Skin of body (tissue), 2 donors: ENCODE measurements around a stretch of chr1.

DNA sequence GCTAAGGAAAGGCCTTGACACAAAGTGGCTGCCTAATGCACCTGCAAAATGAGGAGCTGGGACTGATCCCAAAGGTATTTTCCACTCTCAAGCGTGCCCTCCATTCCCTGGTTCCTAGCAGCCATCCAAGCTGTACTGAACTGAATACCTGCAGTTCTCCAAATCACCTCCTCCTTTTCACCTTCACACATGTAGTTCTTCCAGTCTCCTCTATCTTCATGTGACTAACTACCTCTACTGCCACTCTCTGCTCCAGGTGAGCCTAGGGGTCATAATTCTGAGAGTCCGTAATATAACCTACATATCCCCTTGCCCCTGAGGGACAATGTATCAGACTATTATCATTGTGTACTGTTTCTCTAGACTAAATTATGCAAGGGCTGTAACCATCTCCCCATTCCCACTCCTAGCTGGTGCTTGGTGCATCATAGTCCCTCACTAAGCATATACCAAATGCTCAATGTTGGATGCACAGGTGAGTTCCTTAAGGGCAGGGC lies 60.3 kb downstream of the PLPP3 start:
- RAMPAGE, long total RNA = no peak

GRCh38 chr1:56524000-56524715 lies 55.2 kb downstream of the PLPP3 start:
- RAMPAGE, long total RNA = no peak

GRCh38 chr1:56531284-56531684 lies 48.1 kb downstream of the PLPP3 start:
- RAMPAGE, long total RNA = no peak

DNA sequence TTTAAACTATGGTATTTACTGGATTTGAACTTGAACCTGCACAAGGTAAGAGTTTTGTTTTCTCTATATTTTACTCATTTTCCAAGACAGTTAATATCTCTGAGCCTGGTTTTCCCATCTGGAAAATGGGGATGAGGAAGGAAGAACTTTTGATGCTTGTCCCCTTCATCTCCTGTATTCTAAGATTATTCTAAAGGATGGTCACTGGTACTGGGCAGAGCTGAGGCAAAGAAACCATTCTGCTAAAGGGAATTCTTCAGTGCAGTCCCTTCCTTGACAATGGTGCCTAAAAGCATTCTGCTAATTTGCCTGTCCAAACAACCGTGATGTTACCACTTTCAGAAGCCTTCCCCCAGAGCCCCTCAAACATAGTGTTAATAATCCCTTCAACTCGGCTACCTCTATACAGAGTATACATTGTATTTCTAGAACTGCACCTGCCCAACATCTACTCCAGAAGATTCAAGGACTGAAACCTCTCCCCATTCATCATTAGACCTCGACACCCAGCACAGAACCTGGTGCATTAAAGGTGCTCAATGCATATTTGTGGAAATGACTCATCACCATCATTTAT lies 19.6 kb downstream of the PLPP3 start:
- RAMPAGE, long total RNA = no peak

GRCh38 chr1:56563424-56564046 lies 15.8 kb downstream of the PLPP3 start:
- RAMPAGE, long total RNA = no peak

- RAMPAGE, long total RNA = no peak
Measured at GRCh38 chr1:56816851-56817310, 2.3 kb downstream of the FYB2 start.

- RAMPAGE, long total RNA = no peak
Measured at GRCh38 chr1:56835626-56836227, 16.5 kb upstream of the FYB2 start.

- RAMPAGE, long total RNA = no peak
Measured at GRCh38 chr1:56961240-56961939, 4.4 kb downstream of the C8B start.

DNA sequence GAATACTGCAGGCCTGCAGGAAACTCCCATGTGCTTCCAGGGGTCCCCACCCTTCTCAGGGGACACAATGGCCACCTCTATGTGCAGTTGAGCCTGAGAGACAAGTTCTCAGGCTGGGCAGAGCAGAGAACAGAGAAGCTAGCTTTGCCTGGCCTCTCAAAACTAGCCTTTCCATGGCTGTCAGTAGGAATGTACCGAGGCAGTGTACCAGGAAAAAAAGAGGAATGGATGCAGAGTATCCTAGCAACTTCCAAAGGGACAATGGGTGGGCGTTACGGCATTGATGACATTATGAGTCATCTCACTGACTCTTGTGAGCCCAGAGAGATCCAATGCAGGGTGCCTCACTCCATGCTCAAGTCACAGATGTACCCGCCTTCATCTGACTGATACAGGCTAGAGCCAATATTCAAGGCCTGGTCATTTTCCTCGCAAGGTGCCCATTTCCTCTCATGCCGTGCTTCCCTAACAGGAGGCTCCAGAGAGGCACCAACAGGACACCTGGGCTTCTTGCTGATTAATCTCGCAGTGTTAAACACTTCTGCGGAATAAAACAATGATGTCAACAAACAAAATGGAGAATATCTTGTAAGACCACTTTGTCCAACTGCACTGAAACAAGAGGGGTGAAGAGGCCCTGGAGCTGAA lies 51.4 kb upstream of the C8B start:
- RAMPAGE, long total RNA = no peak

DNA sequence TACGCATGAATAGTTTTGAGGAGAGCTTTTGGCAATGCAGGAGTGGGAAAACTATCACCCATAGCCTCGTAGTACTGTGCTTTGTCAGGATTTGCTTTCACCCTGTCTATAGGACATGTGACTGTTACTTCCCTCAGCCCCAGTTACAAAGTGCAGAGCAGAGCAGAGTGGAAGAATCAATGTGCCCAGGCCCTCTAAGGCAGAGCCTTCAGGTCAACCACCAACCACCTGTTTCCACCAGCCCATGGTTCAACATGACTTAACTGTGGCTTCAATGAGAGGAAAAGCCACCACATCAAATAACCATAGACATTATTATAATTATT lies 68.9 kb upstream of the C8B start:
- RAMPAGE, long total RNA = no peak

- RAMPAGE, long total RNA = no peak
Measured at GRCh38 chr1:57271069-57271754, 152.6 kb downstream of the DAB1 start.

DNA sequence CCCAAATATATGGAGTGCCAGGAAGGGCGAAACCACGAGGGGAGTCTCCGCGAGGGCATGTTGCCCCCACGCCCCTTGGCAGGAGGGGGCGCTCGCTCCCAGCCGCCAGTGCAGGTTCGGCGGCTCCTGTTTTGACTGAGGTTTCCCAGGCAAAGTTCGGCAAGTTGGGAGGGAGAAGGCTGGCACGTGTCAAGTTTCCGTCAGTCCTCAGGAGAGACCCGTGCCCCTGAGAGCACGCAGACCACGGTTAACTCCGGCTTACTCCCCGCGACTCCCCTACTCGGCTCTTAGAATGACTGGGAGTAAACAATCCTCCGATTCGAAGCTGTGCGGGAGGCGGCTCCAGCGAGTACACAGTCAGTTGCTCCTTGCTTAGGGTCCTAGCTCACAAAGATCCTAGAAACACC lies 761 bp upstream of the DAB1 start:
- RAMPAGE, long total RNA = no peak

DNA sequence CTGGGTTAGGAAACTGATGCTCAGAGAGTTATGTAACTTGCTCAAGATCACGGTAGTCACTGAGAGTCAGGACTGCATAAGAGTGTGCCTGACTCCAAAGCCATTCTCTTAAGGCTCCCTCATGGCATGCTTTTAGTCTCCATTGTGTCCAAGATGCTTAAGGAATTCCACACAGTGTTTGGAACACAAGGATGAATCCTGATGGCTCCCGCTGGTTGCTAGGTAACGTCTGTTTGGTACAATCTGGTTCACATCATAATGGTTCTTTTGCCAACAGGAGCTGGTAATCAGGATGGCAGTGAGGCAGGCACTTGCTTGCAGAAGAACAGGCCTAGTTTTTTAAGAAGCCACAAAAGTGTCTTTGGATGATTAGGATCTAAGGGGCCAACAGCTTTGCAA lies 436.5 kb upstream of the DAB1 start:
- RAMPAGE, long total RNA = no peak

DNA sequence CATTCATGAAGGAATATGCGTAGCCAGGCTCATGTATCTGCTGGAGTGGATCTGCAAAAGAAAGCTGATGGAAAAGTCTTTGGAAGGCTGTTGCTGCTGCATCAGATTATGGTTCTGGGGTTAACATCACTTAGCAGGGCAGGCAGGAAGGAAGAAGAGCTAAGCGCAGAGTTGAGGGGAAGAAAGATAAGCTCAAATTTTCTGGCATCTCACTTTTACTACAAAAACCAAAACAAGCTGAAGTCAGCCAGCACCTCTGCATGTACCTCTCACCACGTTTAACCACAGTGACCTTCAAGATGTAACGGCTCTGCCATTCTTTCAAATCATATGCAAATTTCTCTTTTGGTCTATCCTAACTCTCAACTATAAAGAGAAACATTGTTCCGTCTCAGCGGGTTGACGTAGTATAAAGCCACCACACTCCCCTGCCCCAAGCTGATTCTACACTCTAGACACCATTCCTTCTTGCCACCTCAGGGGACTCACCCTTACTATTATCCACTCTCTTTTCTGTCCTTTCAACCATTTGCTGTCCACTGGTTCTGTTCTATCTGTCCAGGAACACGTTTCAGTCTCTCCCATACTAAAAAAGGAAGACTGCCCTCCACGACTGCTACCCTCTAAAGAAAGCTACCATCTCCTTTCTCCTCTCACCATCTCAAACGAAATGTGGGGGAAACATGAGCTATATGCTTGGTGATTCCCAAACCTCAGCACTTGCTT lies 154.4 kb downstream of the OMA1 start:
- RAMPAGE, long total RNA = no peak

DNA sequence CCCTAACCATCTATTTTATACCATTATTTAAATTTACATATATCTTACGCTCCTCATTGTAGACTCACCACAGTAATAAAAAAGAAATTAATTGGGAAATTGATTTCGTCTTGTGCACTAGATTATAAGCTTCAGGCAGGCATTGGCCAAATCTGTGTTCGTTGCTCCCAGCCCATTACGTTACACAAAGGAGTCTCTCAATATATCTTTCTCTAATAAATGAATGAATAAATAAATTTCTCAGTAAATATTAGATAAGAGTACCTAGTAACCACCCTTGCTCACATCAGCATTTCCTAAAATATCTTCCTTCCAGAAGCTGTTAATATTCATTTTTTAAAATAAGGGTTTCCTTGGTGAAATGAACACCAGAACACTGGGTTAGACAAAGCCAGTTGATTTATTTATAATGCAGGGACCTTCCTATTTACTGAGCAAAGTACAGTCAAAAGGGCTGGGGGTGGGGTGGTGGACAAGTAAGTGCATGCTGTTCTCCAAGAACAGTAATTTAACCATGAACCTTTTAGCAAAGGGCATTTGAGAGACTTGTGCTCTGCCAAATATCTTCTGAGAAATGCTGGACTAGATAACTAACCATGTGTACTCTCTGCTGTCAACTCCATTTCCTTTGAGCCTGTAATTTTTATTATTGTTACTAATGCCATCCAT lies 100.3 kb downstream of the OMA1 start:
- RAMPAGE, long total RNA = no peak

DNA sequence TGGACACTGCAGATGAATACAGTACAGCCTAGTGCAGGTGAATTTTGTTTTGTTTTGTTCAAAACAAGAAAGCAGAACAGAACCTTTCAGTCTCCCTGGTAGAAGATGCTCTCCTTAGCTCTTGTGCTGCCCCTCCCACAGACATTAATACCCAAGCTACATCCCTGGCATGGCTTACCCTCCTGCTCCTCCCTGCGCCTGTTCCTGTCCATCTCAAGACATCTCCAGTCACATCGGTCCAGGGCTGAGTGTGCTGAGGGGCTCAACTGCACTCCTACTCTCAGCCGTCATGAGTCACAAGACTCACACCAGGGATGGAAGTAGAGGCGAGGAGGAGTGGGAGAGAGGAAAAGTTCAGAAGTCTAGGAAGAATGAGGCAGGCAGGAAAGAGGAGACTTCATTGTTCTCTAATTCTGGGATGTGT lies 9.2 kb upstream of the TACSTD2 start:
- RAMPAGE, long total RNA = no peak

GRCh38 chr1:58718157-58718550 lies 18.3 kb upstream of the MYSM1 start:
- RAMPAGE, long total RNA = no peak

DNA sequence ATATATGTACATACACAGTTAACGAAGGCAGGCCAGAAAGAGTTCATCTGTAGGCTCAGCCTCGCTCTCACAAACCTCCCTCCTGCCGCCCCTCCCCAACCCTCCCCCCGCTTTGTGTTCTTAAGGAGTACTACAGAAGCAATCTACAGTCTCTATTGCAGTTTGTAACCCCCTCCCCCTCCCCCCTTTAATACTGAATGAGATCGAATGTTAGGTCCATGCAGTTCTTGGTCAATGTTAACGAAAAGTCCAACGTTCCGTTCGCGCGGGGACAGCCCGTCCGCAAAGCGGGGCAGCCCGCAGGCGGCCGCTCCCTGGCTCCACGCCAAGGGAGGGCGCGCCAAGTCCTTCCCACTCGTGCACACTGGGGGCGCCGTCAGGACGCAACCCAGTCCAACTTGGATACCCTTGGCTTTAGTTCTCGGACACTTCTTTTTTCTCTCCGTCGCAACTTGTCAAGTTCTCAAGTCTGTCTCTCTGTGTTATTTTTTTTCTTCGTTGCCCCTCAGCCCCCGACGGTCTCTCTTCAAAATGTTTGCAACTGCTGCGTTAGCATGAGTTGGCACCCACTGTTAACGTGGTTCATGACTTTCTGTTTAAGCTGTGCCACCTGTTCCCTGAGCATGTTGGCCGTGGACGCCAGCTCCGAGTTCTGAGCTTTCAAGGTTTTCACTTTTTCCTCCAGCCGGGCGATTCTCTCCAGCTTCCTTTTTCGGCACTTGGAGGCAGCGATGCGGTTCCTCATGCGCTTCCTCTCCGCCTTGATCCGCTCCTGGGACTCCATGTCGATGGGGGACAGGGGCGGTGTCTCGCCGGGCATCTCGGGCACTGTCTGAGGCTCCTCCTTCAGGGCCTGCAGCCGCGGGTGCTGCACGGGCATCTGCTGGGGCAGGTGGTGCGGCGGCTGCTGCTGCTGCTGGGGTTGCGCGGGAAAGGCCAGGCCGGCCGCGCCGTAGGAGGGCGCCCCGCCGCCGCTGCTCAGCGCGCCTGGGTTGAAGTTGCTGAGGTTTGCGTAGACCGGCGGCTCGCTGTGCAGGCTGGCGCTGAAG lies 2.0 kb downstream of the JUN start:
- RAMPAGE, long total RNA = no peak

- RAMPAGE, long total RNA = no peak
Measured at GRCh38 chr1:58885067-58885860, 101.4 kb upstream of the JUN start.

- RAMPAGE, long total RNA = no peak
Measured at GRCh38 chr1:58941669-58942079, 157.8 kb upstream of the JUN start.